ENCODE measurements around a stretch of chr10.

GRCh38 chr10:132185675-132186033, 1.1 kb upstream of the DPYSL4 start:
- RRBS, result 77% methylated on average over 38 of the region's 43 CpGs

DNA sequence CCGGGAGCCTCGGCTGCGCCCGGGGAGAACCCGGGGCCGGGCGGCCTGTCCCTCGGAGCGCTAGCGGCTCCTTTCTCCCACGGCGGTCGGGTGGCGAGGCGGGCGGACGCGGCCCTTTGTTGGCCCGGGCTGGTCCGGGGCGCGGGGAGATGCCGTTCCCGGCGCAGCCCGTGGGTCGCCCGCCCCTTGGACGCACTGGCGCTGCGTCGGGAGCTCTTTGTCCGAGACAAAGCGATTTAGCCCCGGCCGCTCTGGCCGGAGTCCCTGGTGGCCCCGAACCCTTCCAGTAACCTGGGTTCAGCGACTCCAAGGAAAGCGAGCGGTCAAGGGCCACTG, 624 bp downstream of the DPYSL4 start:
- RRBS, result 55% methylated on average over 22 of the region's 41 CpGs

DNA sequence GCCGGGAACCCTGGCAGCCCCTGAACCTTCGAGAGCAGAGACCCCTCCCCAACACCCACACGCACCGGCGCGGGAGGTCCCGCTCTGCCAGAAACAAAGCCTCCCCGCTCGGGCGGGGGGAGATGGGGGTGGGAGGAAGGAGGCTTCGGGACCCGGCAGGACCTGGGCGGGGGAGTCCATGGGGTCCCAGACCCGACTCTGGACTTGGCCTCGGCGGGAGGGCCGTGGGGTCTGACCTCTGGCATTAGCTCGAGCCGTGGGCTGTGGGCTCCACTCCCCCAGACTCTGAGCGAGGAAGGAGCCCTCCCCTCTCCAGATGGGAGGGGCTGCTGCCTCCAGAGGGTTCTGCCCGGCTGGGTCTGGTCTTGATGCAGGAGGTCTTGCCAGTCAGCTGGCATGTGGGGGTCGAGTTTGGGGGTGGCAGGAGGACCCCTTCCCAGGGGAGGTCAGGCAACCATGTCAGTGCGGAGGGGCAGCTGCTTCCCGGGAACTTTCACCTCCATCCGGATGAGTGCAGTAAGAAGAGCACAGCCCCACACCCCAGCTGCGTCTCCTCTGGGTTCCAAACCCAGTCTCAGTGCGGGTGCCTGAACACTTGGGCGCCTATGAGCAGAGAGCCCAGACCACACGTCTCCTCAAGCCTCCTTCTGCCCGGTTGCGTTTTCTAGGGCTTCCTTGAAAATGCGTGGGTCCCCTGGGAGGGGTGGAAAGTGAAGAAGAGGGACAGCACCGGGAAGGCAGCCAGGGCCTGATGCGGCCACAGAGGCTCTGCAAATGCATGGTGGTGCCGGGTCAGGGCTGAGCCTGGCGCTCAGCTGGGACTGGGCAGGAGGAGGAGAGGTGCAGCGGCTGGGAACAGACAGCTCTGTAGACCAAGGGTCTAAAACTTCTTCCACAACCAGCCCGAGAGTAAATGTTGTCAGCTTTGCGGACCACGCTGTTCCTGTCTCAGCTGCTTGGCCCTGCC, 1.3 kb downstream of the DPYSL4 start:
- RRBS, result 82% methylated on average over 15 of the region's 40 CpGs

- RRBS, result 81% methylated on average over 6 of the region's 46 CpGs
Observed at GRCh38 chr10:132229706-132230757, 43.3 kb downstream of the DPYSL4 start.

DNA sequence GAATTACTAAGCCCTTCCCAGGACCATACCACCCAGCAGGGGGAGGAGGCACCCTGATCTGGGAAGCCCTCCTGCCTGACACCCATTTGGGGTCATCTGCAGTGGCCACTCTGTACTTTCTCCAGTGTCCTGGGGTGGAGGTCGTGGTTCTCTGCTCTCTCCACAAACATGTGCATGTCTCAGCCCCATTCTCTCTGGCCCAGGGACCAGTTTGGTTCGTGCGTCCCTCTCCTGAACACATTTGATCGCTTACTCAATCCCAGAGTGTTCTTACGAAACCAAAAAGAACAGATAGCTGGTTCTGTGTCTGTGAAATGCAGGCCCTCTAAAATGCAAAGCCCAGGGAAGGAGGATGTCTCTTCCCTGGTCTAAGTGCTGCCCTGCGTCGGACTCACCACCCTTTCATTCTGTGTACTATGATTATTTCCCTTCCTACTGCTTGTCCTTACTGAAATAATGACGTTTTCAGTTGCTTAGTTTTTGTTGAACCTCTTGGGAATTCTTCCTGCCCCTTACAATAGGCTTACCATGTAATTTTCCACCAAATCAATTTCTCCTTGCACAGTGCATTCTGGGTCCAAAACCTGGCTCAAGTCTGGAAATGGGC, 9.2 kb upstream of the LRRC27 start:
- RRBS, result no CpG with 5 or more reads among the region's 8 CpGs

- RRBS, result 79% methylated on average over 16 of the region's 51 CpGs
Observed at GRCh38 chr10:132388700-132389934, 7.9 kb upstream of the PWWP2B start.

DNA sequence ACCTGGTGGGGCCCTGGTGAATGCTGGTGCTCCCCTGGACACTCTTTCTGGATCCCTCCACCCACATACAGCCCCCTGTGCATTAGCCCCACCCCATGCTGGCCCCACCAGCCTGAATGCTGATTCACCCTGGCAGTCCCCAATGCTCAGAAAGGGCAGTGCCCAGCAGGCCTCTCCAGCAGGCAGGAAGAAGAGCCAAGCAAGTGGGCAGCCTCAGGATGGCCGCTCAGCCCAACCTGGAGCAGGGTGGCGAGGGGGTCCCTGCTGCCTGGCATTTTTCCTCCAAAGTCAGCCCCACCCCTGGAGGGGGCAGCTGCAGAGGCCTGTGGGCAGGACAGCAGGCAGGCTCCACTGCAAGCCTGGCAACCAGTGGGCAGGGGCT, 1.7 kb upstream of the PWWP2B start:
- RRBS, result no CpG with 5 or more reads among the region's 2 CpGs

DNA sequence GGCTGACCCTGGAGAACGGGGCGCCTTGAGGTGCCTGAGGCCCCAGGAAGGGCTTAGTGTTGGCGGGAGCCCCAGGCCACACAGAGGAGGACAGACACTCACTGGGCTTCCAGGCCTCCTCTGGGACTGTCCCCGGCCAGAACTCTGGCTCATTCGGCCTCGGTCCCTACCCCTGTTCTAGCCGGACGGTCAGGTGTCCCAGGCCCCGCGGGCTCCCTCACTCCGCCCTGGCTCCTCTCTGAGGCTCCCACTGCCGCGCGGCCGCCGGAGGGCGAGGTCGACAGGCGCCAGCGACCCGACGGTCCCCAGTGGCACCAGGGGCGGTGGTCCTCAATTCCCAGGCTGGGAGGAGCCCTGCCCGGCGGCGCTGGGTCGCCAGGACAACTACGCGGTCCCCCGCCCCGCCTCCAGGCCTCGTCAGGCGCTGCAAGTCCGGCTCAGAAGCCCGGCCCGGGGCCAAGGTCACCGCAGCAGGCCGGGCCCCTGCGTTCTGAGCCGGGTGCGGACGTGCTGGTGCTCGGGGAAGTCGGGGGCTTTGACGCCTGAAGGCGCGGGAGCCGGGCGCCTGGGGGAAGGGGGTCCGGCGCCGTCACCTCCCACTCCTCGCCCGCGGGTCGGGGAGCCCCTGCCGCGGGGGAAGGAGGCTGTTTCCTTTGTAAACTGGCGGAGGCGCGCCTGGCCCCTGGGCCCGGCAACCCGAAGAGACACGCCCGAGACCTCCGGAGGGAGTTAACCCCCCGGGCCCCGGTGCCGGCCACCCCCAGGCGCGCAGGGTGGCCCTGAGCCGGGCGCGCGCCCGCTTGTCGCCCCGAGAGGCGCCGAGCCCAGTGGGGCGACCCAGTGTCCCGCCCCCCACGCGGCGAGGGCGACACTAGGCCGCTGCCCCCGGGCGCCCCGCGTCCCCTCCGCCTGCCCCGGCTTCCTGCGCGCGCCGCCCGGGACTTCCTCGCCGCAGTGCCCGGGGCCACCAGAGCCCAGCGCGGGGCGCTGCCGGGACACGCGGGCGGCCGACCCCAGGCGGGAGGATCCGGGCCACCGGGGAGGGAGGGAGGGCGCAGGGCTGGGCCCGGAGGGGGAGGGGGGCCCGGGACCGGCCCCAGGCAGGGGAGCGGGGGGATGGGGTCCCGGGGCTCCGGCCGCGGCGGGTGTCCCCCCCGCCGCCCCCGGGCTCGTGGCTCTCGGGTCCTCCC, 895 bp upstream of the PWWP2B start:
- RRBS, result 9% methylated on average over 53 of the region's 127 CpGs

- RRBS, result under 1% methylated on average over 8 of the region's 29 CpGs
Observed at GRCh38 chr10:132420444-132421478, 23.8 kb downstream of the PWWP2B start.

DNA sequence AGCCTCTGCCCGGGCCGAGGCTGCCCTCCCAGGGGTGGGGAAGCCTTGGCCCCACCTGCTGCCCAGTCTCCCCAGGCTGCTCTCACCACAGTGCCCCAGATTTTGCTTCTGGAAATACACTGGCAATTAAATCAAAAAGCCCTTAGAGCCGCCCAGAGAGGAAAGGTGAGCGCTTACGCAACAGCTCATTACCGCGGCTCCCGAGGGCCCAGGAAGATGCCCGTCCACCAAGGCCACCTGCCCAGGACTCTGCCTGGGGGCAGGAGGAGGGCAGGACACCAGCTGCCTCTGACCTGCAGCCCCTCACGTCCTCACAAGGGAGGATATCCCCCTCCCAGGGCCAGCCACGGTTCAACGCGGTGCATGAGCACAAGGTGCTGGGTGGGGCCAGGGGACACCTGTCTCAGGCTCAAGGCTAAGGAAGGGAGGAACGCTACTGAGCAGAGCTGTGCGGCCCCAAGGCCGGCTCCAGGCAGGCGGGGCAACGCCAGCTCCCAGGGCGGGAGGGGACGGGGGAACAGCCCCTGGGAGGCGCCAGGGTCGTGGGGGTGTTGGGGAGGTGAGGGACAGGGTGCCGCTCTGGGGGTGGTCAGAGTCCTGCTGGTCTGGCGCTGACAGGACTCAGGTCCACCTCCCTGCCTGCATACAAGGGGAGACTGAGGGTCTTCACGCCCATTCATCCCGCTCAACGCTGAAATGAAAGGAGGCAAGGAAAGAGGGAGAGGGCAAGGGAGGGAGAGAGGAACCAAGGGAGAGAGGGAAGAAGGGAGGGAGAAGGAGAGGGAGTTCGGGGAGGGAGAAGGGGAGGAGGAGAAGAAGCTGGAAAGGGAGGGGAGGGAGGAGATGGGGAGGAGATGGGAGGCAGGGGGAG, 69.7 kb upstream of the INPP5A start:
- RRBS, result 97% methylated on average over 1 of the region's 28 CpGs

DNA sequence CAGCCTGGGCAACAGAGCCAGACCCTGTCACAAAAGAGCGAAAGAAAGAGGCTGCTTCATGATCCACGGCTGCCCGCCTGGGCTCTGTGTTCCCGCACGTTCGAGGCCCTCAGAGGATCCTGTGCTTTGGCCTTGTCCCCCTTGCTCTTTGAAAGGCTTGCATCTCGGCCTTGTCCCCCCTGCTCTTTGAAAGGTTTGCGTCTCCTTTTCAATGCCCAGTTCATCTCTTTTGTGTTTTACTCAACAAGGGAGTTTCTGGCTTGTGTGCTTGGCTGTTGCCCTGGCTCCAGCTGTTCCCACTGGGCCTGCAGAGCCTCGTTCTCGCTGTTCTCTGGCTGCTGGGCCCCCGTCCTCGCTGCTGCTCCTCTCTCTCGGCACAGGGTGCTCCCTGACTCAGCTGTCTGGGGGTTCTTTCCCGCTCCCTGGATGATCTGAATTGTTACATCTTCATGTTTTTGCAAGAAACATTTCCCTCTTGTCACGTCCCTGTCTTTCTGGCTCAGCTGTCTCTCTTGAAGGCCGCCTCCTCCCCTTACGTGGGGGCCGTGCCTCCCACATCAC, 45.1 kb upstream of the INPP5A start:
- RRBS, result no CpG with 5 or more reads among the region's 18 CpGs

- RRBS, result no CpG with 5 or more reads among the region's 29 CpGs
Observed at GRCh38 chr10:132588015-132589141, 50.8 kb downstream of the INPP5A start.

DNA sequence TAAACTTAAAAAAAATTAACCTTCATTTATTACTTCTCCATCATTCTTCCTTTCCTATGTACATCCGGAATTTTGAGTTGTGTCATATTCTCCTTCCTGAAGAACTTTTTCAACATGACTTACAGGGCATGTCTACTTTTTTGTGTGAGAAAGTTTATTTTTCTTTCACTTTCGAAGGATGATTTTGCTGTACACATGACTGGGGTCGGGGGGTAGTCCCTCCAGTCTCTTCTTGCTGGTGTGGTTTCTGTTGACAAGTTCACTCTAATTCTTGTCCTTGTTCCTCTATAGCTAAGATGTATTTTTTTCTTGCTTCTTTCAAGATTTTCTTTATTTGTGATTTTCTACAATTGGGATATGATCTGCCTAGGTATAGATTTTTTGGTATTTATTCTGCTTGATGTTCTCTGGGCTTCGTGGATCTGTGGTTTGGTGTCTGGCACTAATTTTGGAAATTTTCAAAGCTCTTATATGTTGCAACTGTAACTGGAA, 55.9 kb downstream of the INPP5A start:
- RRBS, result no CpG with 5 or more reads among the region's 4 CpGs

DNA sequence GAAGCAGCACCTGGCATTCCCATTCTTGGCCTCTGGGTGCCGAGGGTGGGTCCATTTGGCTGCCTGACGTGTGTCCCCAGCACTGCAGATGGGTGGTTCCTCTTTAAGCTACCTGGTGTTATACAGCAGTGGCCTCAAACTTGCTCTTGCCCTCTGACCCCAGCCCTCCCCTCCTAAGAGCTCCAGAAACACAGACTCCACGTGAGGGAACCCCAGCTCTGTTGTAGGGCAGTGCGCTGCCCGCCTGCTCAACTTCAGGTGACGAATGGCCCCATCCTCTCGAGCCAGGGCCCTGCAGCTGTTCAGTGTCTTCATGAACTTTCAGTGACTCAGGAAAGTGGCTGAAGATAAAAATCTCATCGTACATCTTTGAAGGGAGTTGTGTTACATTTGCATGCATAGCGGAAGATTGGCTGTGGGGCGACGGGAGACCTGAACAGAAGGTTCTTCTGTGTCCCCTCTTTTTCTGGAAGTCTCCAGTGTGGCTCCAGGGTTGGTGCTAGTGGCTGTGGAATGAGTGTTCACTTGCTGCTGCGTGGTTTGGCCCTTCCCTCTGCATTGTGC, 91.6 kb downstream of the INPP5A start:
- RRBS, result no CpG with 5 or more reads among the region's 12 CpGs

GRCh38 chr10:132655211-132655751, 117.7 kb downstream of the INPP5A start:
- RRBS, result 97% methylated on average over 3 of the region's 24 CpGs

DNA sequence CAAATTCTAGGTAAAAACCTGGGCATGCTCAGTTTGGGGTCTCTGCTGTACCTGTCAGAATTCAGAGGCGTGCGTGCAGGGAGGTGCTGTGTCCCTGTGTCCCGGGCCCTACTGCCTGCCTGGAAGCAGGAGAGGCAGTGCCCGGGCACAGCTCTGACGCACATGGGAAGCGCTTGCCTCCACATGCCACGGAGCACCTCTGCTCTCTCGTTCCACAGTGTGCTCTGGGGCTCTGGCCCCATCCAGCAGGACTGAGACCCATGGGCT, 83.5 kb downstream of the NKX6-2 start:
- RRBS, result no CpG with 5 or more reads among the region's 8 CpGs

DNA sequence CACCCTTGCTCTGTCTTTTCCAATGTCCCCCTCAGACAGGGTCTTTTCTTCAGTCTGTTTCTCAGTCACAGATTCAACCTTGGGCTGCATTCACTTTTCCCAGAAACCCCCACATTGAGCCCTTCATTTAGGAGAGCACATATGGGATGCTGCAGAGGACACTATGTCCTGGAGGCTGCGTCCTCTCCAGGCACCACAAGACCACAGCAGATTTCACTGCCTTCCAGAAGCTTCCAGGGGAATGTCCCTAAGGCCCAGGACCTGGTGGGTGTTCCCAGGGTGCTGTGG, 57.0 kb upstream of the NKX6-2 start:
- RRBS, result no CpG with 5 or more reads among the region's 1 CpG

DNA sequence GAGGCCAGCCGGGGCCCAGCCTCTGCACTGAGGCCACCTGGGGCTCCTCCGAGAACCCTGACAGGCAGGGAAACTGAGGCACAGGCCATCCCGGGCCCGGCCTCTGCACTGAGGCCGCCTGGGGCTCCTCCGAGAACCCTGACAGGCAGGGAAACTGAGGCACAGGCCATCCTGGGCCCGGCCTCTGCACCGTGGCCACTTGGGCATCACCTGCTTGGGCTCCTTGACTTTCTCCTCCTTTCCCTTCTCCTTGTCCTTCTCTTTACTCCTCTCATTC, 64.8 kb downstream of the CFAP46 start:
- RRBS, result 29% methylated on average over 6 of the region's 8 CpGs

GRCh38 chr10:132961935-132962651, 19.7 kb upstream of the CFAP46 start:
- RRBS, result 61% methylated on average over 9 of the region's 35 CpGs

- RRBS, result no CpG with 5 or more reads among the region's 11 CpGs
Observed at GRCh38 chr10:132967549-132967851, 25.1 kb upstream of the CFAP46 start.

Data from CMK (cell line).